T47D (cell line): Measurements from ENCODE around the genes GNPTAB and NT5DC3.

- RRBS, result no CpG with 5 or more reads among the region's 6 CpGs
These were observed 6.8 kb downstream of the GNPTAB start for GRCh38 chr12:101823687-101824531.

- RRBS, result 1% methylated on average over 22 of the region's 104 CpGs
These were observed at the start of gene GNPTAB for GRCh38 chr12:101830206-101831370. GNPTAB (minus strand) TSS chr12:101830959.

DNA sequence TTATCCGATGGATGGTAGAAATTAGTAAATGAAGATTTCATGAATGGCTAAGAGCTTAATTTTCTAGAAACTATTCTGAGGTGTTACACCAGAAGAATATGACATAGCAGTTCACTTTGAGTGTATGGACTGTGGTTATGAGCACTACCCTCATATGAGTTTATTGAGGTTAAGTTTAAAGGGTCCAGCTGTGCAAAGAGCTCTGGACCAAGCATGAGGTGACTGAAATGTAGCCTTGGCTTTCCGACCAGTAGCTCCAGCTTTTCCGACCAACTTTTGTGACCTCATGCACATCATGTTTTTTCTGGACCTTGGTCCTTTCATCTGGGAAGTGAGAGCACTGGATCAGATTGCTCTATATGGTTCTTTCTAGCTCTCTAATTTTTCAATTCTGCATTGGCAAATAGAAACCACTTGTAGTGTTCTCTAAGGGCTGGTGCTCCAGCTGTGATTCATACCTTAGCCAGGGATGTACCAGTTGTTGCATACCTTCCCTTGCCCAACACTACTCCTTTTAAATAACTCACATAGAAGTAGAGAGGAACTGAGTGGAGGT is 16.7 kb downstream of the IGF1 start:
- RRBS, result no CpG with 5 or more reads among the region's 3 CpGs

DNA sequence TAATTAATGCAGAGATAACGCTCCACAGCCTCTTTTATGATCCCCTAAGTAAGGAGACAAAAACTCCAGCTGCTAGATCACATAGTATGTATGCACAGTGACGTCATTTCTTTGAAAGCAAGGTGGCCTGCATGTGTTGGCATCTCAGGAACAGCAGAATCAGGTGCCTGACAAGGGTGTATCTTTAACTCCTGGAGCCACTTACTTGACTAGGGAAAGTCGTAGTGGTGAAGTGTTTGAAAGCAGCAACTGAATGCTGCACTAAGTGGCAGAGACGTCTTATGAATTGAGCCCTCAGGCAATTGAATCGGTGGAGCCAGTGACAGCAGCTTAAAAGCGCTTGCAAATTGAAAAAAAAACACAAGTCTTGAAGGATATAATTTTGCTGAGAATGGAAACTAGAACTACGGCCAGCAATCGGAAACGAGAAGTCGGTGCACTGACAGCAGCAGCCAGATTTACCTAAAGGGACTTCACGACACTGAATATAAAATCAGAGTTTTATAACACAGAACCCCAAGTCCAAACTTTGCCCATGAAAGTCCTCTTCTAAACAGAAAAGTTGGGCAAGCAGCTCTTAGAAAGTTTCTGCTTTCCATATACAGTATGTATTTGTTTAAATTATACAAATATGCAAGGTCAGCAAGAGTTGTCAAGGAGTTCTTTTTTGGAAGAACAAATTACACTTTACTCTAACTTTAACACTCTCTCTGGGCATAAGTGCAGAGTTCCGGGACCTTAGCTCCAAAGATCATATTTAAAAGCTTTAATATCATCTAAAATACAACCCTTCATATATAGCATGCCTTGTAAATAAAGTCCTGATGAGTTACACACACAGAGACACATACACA is 1.1 kb downstream of the IGF1 start:
- RRBS, result no CpG with 5 or more reads among the region's 12 CpGs

DNA sequence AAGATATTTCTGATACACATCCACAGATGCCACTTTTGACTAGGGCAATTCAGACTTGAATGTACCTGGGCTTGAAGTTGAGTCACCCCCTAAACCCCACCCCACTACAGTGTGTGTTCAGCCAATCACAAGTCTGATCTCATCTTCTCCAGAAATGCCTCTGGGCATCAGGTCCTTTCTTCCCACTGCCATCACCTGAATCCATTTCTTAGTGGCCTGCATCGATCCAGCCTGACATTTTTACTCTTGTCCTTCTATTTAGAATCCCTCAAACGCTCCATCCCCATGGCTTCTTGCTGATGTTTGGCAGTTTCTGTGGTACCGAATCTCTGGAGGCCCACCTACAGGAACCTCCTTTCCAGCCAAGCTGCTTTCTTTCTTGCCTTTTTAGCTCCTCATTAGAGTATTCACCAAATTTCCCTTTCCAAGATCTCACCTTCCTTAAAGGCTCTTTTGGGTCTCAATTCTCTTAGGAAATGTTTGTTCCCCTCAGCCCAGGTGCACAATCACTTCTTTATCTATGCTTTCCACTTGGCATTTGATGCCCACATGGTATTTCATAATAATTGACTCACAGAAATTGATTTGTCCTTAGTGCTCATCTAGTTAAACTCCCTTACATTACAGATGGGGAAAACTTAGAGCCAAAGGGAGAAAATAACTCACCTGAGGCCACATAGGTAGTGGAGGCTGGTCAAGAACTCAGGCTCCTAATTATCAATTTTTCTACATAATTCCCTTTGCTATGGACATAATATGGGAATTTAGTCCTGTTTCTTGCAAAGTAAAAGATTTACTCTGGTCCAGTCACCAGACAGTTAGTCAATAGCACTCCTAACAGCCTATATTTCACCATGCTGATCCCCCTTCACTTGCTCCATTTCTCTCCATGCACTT is 2.1 kb downstream of the PAH start:
- RRBS, result no CpG with 5 or more reads among the region's 3 CpGs

DNA sequence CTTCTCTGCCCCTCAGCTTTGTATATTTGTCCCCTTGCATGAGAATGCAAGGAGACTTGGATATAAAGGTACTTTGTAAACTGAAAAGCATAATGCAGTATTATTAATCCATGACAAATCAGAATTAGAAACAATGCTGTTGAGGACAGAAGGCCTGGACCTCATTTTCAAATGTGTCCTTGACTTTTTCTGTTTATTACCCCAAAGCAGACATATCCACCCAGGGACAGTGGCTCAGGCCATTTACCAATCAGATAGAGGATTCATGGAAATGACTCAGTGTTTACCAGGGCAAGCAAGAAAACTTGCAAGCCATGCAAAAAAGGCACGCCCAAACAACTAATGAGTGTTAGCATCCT is 157.1 kb downstream of the ASCL1 start:
- RRBS, result no CpG with 5 or more reads among the region's 1 CpG

- RRBS, result no CpG with 5 or more reads among the region's 8 CpGs
These were observed 41.3 kb downstream of the NT5DC3 start for GRCh38 chr12:103799627-103800298.

GRCh38 chr12:103841150-103842411 is at the start of gene NT5DC3:
NT5DC3 (minus strand) TSS chr12:103841234.
- RRBS, result 2% methylated on average over 19 of the region's 66 CpGs

DNA sequence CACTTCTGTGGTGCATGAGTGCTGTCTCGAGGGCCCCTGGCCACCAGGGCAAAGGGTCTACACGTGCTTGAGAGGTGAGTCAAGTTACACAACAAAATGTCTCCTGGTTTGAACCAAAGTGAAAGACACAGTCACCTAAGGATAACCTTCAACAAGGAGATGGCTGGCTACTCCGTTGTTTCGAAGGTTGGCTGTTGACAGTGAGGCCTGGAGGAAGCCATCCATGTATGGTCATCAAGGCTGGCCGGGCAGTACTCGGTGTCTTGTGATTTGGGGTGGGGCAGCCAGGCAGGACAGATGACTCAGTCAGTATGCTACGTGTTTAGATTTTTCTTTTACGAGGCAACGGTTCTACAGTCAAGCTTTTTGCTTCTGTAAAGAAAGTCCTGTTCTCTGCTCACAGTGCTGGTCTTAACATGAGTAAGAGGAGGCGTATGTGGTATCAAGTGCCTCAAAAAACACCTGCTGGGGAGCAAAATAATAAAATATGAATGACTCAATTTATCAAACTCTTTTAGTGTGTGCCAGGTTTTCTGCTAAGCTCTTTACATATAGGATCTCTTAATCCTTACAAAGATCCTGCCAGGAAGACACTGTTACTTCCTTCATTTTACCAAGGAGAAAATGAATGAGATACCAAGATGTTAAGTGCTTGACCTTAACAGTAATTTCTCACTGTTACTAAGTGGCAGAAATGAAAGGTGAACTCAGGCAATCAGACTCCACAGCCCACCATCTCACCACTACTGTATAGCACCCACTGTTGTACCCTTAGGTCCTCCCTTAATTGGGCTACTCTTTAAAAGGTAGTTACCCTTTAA is 18.2 kb upstream of the NT5DC3 start:
- RRBS, result no CpG with 5 or more reads among the region's 10 CpGs

GRCh38 chr12:103943513-103944451 is 13.2 kb downstream of the UQCC6 start:
- RRBS, result no CpG with 5 or more reads among the region's 11 CpGs

GRCh38 chr12:104459416-104459713 is 2.6 kb downstream of the CHST11 start:
- RRBS, result no CpG with 5 or more reads among the region's 5 CpGs

- RRBS, result no CpG with 5 or more reads among the region's 36 CpGs
These were observed 237.7 kb downstream of the SLC41A2 start for GRCh38 chr12:104720013-104721093.

DNA sequence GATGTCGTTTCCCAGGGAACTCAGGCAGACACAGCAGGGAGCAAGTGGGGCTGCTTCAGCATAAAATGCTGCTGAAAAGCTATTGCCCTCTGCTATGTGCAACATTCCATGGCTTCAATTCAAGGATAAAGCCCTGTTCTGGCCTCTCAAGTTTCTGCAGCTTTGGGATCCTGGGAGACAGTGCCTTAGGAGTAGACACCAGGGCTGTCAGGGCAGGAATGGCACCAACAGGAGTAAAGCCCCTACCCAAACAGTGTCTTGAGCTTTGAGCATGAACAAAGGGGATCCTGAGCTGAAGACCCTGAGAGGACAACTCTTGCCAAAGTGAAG is 173.4 kb downstream of the SLC41A2 start:
- RRBS, result no CpG with 5 or more reads among the region's 1 CpG

DNA sequence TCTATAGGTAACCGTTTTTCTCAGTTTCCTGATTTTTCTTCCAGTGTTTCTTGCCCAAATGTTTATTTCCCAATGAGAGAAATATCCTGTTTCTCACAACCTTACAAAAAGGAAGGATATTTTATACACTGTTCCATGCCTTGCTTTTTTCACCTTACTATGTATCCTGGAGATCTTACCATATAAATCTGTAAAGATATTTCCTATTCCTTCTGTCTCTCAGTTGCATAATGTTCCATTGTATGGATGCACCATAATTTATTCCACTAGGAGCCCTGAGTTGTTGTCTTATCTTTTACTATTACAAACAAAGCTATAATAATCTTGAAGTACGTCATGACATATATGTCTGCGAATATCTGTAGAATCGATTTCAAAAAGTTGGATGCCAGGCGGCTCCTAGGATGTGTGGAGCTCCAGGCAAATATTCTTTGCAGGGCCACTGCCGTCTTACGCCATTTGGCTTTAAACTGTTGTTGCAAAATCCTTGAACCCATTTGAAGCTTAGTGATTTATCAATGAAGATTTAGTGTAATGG is 163.2 kb downstream of the SLC41A2 start:
- RRBS, result no CpG with 5 or more reads among the region's 7 CpGs

DNA sequence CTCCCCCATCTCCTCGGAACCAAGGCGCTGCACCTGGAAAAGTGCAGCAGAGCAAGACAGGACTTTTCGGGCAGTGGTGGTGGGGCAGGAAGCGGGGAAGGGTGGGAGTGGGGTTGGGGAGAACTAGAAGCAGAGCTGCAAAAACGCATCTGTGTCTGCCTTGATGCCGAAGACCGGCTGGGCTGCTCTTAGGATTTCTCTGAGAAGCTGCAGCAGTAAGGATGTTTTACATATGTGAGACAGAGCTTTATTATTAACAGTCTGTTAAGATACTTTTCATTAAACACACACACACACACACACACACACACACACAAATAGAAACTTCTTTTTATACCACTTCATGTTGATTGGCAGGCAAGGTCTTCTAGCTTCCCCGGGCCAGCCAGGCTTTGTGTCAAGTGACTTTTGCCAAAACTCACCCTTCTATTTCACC is 836 bp downstream of the C12orf75 start:
- RRBS, result no CpG with 5 or more reads among the region's 8 CpGs

DNA sequence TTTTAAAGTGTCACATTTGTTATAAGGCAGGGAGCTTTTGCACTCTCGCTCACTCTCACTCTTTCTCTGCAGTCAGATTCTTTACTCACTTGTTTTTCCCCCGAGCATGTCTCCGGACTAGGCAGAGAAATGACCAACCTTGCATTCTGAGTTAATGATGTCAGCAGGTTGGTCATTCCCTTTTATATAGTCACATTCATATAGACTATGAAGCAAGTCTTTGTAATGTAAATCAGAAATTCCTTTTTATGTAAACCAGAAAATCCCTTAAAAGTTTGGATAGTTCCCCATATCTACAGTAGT is 4.1 kb downstream of the C12orf75 start:
- RRBS, result no CpG with 5 or more reads among the region's 3 CpGs

DNA sequence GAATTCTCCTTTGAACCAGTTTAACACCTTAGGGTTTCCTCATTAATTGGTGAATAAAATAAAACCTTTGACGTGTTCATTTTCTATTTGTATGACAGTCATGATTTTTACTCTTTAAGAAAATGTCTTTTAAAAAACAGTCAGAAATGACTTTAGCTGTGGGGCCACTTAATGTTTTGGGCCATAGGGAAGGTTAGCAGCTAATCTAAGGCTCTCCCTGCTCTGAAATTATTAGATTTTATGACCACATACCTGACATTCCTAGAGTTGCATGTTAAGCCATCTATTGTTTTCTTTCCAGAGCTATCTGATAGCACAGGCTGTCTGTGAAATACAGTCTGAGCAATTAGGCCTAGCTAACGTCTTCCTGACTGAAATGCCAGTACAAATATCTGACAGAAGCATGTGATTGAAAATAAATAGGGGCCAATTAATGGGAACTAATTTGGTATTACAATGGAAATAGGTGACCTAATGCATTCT is 115.0 kb downstream of the C12orf75 start:
- RRBS, result no CpG with 5 or more reads among the region's 2 CpGs

GRCh38 chr12:105737925-105738629 is 400.7 kb downstream of the NUAK1 start:
- RRBS, result no CpG with 5 or more reads among the region's 12 CpGs

DNA sequence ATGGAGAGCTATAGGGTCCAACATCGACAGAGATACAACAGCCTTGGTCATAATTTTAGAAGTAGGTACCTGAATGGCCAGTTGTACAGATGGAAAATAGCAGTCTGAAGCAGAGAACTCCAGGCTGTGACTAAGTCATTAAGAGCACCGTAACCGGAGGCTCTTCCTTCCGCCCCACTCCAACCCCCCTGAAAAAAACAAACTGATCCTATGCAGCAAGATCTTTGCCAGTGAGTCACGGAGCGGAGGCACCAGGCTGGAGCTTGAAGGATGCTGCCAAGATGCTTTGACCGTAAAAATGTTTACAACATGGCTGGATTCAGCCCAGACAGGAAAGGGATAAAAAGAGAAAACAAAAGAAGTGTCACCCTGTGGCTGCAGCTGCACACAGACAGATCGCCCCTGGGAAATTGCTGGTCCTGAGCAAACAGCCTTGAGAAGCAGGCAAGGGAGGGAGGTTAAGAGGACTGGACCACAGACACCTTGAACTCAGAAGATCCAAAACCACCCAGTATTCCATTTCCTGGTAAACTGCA is 204.5 kb downstream of the NUAK1 start:
- RRBS, result no CpG with 5 or more reads among the region's 8 CpGs